Karpas-422 (cell line): Measurements from ENCODE around the genes H2BC4, BTN2A2, POM121L2 and H4C11.

DNA sequence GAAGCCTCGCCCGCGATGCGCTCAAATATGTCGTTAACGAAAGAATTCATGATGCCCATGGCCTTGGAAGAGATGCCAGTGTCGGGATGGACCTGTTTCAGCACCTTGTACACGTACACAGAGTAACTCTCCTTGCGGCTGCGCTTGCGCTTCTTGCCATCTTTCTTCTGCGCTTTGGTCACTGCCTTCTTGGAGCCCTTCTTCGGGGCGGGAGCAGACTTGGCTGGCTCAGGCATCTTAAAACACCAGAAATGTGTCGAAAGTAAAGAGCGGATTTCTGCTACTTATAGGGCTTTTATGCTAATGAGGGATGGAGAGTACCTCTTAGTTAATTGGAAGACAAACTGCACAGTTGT is at the start of gene H2BC4:
H2BC4 (minus strand) TSS at position 258 of the 356 bp plus-strand sequence.
- PRO-cap = bidirectional peak, plus-strand start outside the sequence, minus-strand start at position 258 of the sequence
- RAMPAGE, long total RNA = start-site peak on the minus strand centred at position 258 of the sequence, 6 bp wide, 5,406 and 8,011 reads in 2 replicates

GRCh38 chr6:26205183-26205898 is 931 bp downstream of the H4C5 start:
- PRO-cap = no peak
- RAMPAGE, long total RNA = no peak

DNA sequence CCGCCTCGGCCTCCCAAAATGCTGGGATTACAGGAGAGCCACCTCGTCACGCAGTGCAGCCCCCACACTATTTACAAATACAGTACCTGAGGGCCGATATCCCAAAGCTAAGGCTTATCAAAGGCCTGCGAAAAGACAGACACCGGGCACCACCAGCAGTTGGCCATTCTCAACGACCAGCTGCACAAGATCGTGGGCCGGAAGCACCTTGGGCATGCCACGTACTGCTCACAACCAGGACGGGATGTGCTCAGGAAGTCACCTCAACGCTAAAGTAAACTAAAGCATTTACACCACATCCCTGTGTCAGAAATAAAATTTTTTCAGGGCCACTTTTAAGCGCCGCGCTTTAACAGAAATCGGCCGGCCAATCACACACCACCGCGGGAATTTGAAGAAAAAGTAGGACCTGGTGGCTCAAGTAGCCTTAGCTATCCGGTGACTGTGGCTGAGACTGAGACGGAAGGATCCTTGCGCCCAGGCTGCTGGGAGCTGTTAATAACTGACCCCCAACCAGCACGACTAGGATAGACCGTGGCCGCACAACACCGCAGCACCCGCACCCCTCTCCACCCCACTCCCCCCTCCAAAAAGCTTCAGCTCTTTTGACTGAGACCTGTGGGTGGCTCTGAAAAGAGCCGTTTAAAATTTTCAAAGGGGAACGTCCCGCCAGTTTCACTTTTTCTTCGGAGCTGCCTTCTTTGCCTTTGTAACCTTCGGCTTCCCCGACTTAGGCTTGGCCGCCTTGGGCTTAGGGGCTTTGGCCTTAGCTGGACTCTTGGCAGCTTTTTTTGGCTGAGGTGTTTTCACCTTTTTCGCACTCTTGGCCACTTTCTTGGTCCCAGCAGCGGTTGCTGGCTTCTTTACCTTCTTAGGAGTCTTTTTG is 951 bp downstream of the H1-3 start:
- PRO-cap = bidirectional peak, plus-strand start at position 231 of the sequence, minus-strand start at position 192 of the sequence
- RAMPAGE, long total RNA = no peak

DNA sequence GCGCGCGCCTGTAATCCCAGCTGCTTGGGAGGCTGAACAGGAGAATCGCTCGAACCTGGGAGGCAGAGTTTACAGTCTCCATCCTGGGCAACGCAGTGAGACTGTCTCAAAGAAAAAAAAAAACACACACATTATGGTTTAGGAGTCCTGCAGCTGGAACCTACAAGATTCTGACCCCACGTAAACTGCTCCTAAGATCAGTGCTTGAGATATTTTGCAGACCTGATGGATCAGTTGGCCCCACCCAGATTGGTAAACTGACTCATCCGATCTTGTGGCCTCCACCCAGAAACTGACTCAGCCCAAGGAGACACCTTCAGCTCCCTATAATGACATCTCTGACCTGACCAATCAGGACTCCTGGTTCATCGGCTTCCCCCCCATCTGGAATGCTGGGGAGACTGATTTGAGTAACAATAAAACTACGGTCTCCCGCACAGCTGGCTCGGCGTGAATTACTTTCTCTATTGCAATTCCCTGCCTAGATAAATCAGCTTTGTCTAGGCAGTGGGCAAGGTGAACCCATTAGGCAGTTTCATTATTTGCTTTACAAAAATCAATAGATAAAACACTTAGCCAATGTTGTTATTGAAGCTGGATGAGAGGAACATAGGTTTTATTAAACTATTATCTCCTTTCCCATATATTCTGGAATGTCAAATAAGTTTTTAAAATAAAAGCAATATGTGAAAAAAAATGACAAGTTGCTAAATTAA is 2.2 kb downstream of the H3C8 start:
- PRO-cap = no peak
- RAMPAGE, long total RNA = no peak

DNA sequence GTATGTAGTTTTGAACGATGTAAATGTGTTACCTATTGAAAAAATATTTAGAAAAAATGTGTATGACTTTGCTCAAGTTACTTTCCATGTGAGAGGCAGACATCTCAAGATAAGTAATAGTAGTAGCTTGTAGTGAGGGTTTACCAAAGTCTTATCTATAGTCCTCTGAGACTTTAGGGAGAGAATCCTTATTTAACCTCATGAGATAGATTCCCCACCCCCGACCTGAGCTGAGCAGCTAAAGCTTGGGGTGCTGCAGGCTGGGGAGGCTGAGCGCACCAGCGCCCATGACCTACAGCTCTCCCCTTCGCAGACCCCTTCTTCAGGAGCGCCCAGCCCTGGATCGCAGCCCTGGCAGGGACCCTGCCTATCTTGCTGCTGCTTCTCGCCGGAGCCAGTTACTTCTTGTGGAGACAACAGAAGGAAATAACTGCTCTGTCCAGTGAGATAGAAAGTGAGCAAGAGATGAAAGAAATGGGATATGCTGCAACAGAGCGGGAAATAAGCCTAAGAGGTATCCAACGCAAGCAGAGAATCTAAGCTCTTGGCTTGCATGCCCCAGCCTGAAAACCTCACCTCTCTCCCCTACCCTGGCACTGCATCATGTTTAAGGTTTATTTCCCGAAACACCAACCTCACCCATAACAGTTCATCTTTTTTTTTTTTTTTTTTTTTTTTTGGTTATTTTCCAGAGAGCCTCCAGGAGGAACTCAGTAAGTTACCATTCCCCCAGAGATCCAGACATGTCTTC is 7.8 kb downstream of the BTN3A2 start:
- PRO-cap = no peak
- RAMPAGE, long total RNA = no peak

- PRO-cap = no peak
- RAMPAGE, long total RNA = no peak
These were observed at the start of gene BTN2A2 for GRCh38 chr6:26383028-26384112. Gene BTN2A2 (plus strand): TSS chr6:26383108.

DNA sequence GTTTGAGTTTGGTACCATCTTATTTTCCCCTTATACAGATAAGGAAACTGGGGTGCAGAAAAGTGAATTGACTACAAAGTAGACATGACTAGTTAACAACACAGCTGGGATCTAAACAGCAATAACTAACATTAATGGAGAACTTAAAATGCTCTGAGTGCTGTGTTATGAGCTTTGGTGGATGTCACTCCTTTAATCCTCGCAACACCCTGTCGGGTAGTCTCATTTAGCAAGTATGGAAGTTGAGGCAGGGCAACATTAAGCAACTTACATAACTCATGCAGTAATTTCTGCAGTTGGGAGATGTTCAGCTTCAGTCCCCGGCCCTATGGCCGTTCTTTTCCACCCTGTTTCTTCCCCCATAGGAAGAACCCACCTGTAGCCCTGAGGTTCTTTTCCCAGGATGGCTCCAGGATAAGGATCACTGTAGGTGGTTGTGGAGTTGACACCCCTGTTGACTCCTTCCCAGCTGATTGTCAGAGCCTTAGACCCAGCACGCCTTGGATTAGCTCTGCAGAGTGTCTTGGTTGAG is 11.9 kb downstream of the BTN3A1 start:
- PRO-cap = no peak
- RAMPAGE, long total RNA = no peak

DNA sequence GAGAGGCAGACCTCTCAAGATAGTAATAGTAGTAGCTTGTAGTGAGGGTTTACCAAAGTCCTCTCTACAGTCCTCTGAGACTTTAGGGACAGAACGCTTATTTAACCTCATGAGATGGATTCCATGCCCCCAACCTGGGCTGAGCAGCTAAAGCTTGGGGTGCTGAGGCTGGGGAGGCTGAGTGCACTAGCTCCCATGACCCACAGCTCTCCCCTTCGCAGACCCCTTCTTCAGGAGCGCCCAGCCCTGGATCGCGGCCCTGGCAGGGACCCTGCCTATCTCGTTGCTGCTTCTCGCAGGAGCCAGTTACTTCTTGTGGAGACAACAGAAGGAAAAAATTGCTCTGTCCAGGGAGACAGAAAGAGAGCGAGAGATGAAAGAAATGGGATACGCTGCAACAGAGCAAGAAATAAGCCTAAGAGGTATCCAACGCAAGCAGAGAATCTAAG is 7.7 kb downstream of the BTN3A3 start:
- PRO-cap = no peak
- RAMPAGE, long total RNA = no peak

DNA sequence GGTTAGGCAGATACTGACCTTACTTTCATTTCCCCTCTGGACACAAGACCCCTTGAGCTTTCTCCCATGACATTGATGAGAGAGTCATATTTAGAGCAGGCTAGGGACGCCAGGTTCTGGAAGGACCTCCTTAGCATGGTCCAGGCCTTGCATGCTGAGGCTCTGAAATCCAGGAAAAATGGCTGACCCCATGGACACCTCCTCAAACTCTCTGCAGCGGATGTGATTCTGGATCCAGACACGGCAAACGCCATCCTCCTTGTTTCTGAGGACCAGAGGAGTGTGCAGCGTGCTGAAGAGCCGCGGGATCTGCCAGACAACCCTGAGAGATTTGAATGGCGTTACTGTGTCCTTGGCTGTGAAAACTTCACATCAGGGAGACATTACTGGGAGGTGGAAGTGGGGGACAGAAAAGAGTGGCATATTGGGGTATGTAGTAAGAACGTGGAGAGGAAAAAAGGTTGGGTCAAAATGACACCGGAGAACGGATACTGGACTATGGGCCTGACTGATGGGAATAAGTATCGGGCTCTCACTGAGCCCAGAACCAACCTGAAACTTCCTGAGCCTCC is 6.2 kb upstream of the BTN2A1 start:
- PRO-cap = no peak
- RAMPAGE, long total RNA = no peak

DNA sequence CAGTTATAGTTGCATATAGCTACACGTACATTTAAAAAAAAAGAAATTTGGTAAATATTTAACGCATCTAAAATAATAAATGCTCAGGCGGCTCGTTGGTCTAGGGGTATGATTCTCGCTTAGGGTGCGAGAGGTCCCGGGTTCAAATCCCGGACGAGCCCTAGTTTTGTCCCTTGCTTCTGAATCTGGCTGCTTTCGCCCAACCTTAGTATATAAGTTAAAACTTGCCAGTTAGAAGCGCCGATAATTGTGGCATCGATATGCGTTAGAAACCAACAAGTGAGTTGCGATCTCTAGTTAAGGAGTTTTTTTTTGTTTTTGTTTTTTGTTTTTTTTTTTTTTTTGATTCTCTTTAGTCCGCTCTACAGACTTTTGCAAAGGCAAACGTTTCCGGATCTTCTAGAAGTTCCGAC is 17.0 kb downstream of the HMGN4 start:
- PRO-cap = no peak
- RAMPAGE, long total RNA = no peak

- PRO-cap = no peak
- RAMPAGE, long total RNA = no peak
These were observed 10.7 kb downstream of the ABT1 start for GRCh38 chr6:26607364-26607907.

DNA sequence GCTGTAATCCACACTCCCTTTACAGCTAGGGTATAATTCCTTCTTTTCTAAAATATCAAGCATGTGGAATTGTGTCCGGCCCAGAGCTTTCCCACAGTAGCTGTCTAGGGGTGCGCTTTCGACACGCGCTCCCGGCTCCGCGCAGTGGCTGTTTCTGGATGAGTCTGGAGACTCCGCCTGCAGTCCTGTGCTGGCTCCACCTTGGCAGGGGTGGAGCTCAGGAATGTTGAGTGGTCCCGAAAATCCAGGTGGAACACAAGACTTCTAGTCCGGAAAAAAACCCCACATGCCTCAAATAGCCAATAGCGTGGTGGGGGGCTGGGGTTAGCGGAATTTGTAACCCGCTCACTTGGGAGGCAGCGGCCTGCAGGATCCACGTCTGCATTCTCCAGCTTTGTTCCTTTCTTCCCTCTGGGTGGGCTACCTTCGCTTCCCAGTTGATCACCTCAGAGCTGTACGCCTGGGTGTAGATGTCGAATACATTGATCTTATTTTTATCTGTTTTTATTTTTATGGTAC is 83.9 kb upstream of the ZNF322 start:
- PRO-cap = no peak
- RAMPAGE, long total RNA = no peak

- PRO-cap = no peak
- RAMPAGE, long total RNA = no peak
These were observed 84.5 kb upstream of the ZNF322 start for GRCh38 chr6:26743895-26744564.

DNA sequence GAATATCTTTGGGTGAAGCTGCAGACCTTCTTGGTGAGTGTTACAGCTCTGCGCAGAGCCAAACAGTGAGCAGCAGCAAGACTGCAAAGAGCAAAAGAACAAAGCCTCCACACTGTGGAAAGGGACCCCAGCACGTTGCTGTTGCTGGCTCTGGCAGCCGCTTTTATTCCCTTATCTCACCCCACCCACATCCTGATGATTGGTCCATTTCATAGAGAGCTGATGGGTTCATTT is 176.6 kb downstream of the H2BC11 start:
- PRO-cap = bidirectional peak, plus-strand start outside the sequence, minus-strand start at position 137 of the sequence
- RAMPAGE, long total RNA = no peak

GRCh38 chr6:27092187-27092627 is 40.4 kb downstream of the H2BC11 start:
- PRO-cap = no peak
- RAMPAGE, long total RNA = no peak

DNA sequence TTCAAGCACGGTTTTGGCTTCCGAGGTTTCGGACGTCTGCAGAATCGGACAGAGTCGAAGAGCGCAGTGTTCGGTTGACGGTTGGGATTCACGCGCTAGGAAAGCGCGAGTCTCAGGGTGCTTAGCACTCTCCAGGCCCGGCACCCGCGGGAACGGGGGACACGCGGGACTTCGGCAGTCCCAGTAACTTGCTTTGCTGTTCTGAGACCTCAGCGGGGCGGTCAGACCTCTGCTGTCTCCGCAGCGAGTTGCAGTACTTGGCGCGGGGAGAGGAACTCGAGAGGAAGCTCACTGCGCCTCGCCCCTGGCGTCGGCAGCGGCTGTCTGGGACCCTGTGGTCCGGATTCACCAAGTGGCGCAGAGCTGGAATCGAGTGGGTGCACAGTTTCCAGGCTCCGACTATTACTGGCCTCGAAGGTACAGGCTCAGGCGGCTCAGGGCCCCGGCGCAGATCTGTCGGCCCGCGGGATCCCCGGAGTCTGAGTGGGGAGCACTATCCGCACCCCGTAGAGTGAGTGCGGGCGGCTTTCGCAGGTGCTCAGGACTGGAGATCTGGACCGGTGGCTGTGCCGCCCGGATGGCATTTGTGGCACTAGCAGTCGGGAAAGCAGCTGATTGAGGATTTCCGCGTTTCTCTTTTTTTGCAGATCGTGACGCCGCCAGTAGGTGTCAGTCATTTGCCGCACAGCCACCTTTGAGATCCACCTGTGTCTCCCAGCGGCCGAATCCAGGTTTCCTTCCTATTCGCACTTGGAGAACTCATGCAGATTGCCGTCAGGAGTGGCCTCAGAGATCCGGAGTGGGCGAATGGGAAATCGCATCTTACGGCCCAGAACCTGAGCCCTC is at the start of gene POM121L2:
POM121L2 (minus strand) TSS at position 76 of the 846 bp plus-strand sequence.
- PRO-cap = no peak
- RAMPAGE, long total RNA = no peak

DNA sequence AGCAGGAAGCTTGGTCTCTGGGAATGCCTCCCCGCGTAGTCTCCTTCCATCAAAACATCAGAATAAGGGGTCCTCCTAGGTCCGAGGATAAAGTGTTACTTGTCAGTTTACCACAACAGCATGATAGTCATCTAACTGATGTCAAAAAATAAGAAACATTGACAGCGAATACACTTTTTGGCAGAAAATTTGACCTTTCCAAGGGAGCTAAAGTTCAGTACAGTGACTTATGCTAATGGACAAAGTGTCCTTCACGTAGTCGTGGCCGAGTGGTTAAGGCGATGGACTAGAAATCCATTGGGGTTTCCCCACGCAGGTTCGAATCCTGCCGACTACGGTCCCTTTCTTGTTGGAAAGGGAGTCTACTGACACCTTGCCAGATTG is 59.0 kb upstream of the ZNF184 start:
- PRO-cap = no peak
- RAMPAGE, long total RNA = no peak

GRCh38 chr6:27568103-27568852 is 95.4 kb upstream of the ZNF184 start:
- PRO-cap = no peak
- RAMPAGE, long total RNA = no peak

GRCh38 chr6:27604814-27605323 is 132.0 kb upstream of the ZNF184 start:
- PRO-cap = no peak
- RAMPAGE, long total RNA = no peak

GRCh38 chr6:27823628-27824366 is at the start of gene H4C11:
Gene H4C11 (plus strand): TSS chr6:27824092.
- PRO-cap = bidirectional peak, plus-strand start at chr6:27824092, minus-strand start at chr6:27823982
- RAMPAGE, long total RNA = start-site peak on the plus strand at chr6:27824022-27824094, 91 and 160 reads in 2 replicates